Ishikawa (cell line): Measurements from ENCODE around the genes HS2ST1 and GTF2B.

DNA sequence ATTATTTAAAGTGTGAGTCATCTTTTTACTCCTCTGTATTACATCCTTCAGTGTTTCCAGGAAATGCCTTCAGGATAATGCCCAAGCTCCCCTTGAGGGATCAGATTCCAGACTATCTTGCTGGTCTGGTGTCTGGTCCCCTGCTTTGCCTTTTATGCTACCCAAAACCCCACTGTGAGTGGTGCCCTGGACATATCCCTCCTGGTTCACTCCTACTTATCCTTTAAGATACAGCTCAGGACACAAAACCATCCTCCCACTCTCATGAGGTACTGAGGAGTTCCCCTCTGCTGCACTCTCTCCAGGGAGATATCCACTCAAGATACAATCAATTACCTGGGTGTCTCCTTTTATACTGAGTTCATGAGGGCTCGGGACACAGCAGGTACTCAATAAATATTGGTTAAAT is 57.2 kb downstream of the SSX2IP start:
- RRBS, result no CpG with 5 or more reads among the region's 1 CpG

DNA sequence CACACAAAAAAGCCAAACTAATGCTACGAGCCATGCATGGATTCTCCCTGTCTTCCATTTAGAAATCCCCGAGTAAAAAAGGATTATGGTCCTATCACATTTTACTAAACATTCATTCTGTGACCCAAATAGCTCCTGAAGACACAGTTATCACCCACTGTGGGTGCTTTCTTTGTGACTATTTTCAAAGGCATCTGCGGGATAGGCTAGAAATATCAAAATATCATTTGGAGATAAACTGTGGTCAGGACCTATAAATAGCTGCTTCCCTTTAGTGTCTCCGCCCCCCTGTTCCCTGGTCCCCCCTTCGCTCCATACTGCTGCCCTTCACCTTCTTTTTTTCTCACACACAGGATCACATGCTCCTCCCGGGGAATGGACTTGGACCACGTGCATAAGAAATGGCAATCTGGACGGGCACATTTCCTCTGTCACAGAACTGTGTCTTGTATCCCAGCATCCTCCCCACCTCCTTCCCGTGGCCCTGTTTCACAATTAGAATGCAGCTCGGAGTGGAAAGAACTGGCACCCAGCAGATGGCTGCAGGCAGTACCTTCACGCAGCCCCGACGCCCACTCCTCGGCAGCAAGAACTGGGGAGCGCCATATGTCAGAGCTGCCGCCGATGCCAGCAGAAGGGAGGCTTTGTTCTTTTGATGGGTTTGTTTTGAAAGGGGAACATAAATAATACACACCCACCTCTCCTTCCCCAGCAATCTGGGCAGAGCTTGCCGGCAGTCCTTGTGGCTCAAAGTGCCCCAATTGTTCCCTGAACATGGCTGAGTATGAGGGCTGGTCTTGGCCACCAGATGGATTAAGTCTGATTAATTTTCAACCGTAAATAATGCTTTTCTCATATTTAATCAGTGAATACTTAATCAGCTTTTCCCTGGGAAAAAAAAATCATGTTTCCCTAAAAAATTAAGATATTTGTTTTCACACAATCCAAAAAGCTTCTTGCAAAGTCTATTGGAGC is 68.9 kb upstream of the SSX2IP start:
- RRBS, result no CpG with 5 or more reads among the region's 19 CpGs

- RRBS, result no CpG with 5 or more reads among the region's 4 CpGs
These were observed 10.5 kb downstream of the SYDE2 start for GRCh38 chr1:85190310-85190820.

GRCh38 chr1:85200049-85200327 is 828 bp downstream of the SYDE2 start:
- RRBS, result no CpG with 5 or more reads among the region's 15 CpGs

DNA sequence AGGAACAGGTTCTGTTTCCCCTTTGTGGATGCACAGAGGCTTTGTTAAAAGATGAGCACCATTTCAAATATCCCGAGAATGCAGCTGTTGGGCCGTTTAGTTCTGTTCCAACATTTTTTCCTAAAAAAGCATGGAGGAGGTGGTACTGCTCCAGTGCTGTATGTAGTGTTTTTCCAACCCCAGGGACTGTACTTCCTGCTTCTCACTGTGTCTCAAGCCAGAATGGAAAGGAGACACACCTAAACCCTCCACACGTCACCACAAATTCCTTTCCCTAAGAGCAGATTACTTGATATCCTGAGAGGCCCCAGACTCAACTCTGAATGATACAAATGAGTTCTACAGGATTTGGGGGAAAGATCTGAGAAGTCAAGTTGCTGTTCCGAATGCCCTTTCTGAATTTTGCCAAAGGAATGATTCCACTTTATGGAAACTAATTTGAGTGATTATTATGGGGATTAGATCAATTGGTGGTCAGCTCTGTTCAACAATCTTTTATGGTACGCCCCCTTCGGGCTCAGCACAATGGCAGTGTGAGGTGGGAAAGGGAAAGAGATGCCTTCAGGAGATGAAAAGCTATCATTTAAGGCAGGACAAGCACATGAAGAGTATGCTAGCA is 54.0 kb upstream of the BCL10 start:
- RRBS, result no CpG with 5 or more reads among the region's 6 CpGs

GRCh38 chr1:85465773-85466310 is 883 bp upstream of the DDAH1 start:
- RRBS, result no CpG with 5 or more reads among the region's 2 CpGs

- RRBS, result no CpG with 5 or more reads among the region's 45 CpGs
These were observed 1.1 kb downstream of the CCN1 start for GRCh38 chr1:85581285-85582356.

DNA sequence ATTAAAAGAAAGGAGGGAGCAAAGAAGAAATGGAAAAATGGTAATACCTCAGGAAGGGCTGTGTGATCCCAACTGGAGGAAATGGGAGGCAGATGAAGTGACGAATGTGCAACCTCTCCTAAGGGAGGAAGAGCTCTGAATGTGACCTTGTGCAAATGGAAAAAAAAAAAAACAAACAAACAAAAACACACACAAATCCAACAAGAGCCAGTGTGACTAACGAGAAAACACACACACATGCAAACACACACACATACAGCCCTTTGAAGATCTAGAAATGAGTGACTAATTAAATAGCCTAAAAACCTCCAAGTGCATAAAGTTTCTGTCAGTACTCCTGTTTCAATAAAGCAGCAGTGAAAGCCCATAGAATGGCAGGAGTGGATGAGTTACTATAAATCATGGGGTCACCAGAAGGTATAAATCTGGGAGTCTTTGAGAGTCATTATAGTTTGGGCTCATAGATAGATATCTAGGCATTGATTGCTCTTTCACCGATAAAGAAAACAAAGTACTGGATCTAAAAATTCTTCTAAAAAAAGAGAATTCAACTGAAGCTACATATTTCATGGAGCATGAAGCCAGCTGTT is 49.1 kb downstream of the CCN1 start:
- RRBS, result no CpG with 5 or more reads among the region's 3 CpGs

- RRBS, result 1% methylated on average over 9 of the region's 18 CpGs
These were observed 428 bp upstream of the SH3GLB1 start for GRCh38 chr1:86703954-86704342.

DNA sequence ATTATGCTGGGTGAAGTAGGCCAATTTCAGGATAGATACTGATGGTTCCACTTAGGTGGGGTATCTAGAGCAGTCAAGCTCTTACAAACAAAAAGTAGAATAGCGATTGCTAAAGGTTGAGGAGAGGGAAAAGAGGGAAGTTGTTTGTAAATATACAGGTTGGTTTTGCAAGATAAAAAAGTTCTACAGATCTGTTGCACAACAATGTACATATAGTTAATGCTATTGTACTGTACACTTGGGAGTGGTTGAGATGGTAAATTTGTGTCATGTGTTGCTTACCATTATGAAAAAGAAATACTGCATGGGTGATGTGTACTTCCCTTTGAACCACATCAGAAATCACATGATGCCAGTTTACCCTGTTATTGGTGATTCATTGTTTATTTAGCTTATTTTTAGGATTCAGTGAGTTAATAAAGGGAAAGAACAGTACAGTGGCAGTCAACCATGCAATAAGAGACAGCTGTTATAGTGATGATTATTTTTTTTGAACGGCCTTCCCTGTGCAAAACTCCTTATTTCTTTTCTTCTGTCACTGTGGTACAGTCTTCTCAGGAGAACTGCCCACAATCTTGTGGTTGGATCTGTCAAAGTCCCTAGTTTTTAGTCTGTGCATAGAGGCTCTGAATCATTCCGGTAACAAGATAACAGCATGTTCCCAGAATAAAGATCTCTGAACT is 84.0 kb downstream of the SH3GLB1 start:
- RRBS, result no CpG with 5 or more reads among the region's 3 CpGs

GRCh38 chr1:86914544-86915015 is at the start of gene HS2ST1:
HS2ST1 (plus strand) TSS chr1:86914635.
- RRBS, result 2% methylated on average over 9 of the region's 57 CpGs

DNA sequence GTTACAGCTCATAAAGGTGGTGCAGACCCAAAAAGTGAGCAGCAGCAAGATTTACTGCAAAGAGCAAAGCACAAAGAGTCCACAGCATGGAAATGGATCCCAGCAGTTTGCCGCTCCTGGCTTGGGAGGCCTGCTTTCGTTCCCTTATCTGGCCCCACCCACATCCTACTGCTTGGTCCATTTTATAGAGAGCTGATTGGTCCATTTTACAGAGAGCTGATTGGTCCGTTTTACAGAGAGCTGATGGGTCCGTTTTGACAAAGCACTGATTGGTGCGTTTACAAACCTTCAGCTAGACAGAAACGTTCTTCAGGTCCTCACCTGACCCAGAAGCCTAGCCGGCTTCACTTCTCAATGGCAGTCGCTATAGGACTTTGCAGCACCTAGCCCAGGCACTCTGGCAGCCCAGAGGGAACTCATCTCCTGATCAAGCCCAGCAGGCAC is 200.1 kb downstream of the LMO4 start:
- RRBS, result no CpG with 5 or more reads among the region's 8 CpGs

- RRBS, result no CpG with 5 or more reads among the region's 3 CpGs
These were observed 36.9 kb upstream of the PKN2 start for GRCh38 chr1:88647090-88647653.

DNA sequence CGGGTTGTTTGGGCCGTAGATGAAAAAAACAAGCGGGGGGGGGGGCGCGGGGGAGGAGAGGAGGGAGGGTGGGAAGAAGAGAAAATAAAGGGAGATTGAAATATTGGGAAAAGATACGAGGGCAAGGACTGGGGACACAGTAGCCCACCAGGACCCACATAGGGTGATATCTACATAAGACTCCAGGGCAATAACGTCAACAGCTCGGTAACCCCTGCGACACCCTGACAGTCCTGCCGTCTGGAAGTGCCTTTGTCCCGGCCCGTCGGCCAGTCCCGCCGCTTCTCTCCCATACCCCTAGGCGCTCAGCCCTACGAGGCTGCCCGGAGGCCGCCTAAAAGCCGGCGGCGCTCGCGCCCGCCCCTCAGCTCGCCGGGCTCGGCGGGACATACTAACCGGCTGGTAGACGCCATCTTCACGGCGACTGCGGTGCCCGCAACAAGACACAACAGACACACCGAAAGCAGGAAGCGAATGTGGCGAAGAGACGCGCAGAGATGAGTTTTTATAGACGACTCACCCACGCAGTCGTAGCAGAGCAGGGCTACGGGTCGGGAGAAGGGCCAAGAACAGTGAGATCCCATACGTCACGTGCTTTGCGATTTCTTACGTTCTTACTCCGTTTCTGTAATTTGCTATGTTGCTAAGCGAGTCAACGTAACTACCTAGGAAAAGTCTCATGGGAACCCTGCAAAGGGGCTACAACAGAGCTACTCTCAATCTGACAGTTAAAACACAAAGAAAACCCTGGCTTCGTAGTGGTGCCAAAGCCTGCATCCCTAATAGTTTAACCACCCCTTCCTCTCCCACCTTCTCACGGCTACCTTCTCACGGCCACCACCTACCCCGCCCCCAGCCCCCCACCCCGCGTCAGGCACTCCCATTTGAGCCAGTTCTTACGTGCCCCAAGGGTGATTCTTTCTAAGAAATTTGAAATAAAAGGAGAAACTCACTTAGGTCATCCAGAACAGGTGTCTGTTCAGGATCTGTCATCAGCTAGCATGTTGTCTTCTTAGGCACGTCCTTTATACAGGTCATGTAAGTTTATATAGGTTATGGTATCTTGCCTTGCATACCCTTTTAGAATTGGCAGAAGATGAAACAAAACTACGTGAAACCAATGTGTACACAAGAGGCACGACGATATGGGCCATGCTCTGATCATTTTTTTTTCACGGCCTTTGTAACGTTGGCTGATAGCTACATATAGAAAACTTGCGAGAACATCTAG is at the start of gene GTF2B:
Gene GTF2B, minus strand, starts transcription at position 481 of the 1,231 bp plus-strand sequence.
- RRBS, result 1% methylated on average over 8 of the region's 66 CpGs

- RRBS, result no CpG with 5 or more reads among the region's 1 CpG
These were observed 34.2 kb downstream of the KYAT3 start for GRCh38 chr1:88958114-88958810.

DNA sequence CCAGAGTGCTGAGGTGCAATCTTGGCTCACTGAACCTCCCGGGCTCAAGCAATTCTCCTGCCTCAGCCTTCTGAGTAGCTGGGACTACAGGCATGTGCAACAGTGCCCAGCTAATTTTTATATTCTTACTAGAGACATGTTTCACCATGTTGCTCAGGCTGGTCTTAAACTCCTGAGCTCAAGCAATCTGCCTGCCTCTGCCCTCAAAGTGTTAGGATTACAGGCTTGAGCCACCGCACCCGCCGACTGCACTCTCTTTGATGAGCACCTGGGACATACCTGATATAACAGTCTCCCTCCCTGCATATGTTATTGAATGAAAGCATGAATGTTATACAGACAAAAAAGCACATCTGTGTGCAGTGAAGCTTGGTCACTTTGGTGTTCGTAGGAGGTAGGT is 12.2 kb downstream of the GBP3 start:
- RRBS, result 95% methylated on average over 1 of the region's 5 CpGs

- RRBS, result no CpG with 5 or more reads among the region's 12 CpGs
These were observed 45.1 kb upstream of the LRRC8C start for GRCh38 chr1:89587492-89588629.

- RRBS, result 90% methylated on average over 3 of the region's 17 CpGs
These were observed 968 bp downstream of the LRRC8C start for GRCh38 chr1:89633870-89634305.

DNA sequence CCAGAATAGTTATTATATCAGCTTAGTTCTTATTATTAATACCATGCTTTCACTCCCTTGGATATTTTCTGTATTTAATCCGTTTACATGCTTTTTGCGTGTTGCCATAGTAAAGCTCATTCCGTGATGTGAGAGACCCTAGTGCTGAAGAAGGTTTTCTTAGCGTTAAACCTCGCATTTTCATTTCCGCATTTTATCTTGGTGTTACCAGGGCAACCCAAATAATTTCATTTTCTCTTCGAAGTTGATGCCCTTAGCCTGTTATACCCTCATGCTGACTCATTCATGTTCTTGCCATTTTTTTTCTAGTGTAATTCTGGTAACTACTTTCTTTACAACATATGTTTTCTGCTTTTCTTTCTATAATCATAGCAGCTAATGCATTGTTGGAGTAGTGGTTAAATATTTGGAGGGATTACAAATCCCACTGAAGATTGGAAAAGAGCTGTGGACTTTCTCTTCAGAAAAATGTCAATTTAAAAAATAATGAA is 37.3 kb downstream of the LRRC8C start:
- RRBS, result no CpG with 5 or more reads among the region's 7 CpGs